PC-3 (cell line): ENCODE measurements around a stretch of chr2.

GRCh38 chr2:11020-11597 lies 35.2 kb downstream of the FAM110C start:
- RAMPAGE, long total RNA, result no peak

GRCh38 chr2:162642-163314 lies 101.1 kb downstream of the SH3YL1 start:
- RAMPAGE, long total RNA, result no peak

DNA sequence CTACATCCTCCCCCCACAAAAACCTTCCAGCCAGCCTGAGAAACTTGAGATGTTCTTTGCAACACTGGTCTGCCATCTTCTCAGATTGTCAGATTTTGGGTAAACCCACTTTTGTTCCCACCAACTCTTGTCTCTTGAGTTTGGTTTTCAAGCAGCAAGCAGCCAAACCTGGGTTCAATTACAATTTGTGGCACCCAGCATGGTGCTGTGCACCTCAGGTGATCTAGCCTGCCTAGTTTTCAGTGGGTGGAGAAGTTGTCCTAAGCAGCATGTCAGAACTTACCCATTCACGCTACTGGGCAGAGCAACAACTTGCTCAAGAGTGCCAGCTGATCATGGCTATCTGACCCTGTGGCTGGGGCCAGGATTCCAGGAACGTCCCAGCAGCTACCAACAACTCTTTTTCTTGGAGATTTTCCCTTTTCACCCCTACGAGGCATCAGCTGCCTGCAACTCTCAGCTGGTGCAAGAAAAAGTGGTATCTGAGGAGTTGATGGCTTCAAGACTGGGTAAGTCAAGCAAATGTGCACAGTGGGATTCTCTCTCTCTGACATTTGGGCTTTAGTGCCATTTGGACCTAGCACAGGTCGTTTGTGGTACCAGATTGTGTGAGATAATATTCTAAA lies 83.6 kb downstream of the SH3YL1 start:
- RAMPAGE, long total RNA, result no peak

DNA sequence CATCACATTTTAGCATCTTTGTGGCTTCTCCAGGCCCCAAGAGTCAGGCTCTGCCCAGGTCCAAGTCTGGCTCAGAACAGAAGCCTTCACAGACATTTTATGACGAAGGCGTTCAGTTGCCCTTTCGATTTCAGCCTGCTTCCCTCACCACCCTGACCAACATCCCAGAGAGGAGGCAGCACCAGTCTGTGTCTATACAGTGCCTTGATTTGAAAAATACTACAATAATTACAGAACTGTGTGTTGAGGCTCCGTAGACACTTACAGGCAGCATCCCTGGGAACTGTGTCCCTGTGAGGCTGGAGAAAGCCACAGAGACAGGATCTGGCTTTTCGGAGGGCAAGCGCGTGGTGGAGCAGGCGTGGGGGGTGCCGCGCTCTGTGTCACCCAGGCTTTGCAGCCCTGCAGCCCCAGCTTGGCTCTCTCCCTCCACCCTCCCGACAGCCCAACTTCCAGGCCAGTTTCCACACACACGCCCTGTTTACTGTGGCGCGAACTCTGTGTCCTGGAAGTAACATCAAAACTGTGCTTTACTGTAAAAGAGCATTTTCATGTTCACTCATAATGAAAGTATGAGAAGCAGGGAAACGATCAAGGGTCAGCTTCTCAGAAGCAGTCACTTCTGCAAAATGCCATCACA lies 153.6 kb upstream of the ALKAL2 start:
- RAMPAGE, long total RNA, result no peak

- RAMPAGE, long total RNA, result no peak
Measured at GRCh38 chr2:503582-504015, 173.6 kb downstream of the TMEM18 start.

- RAMPAGE, long total RNA, result no peak
Measured at GRCh38 chr2:545609-546153, 131.5 kb downstream of the TMEM18 start.

DNA sequence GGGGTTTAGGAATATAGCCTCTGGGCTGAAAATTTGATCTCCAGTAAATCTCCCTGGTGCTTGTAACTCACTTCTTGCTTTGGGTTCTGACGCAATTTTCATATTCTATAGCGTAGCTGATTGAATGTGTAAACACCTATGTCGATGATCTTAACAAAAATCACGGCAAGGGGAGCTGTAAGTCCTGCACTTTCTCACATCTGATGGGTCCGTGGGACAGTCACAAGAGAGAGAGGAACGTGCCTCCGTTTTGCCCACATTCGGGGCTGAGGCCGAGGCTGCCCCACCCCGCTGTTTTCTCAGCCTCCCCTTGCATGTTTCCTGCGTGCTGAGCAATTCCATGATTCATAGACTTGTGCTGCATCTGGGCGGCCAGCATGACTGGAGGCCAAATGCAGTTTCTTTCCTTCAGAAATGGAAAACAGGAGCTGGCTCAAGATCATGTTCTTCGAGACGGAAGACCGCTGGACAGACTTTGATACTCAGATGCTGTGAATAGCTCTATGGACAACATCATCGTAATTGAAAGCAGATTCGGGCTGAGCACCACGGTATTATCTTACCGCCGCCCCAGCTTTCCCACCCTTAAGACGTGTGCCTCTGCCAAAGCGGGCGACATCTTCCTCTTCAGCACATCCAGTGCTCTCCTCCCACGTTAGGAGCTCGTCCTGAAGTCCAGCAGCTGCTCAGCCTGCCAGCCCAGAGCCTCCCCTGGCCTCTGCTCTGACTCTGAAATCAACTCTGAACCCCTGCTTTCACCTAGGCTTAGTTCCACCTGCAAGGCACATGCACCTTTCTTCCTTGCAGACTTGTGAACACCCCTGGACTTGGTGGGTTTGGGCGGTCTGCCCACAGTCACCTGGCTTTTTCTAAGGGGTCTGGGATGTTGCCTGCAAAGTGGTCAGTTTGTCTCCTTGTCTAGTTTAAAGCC lies 109.0 kb downstream of the TMEM18 start:
- RAMPAGE, long total RNA, result no peak

GRCh38 chr2:634524-634974 lies 42.7 kb downstream of the TMEM18 start:
- RAMPAGE, long total RNA, result no peak

GRCh38 chr2:669411-669922 lies 7.7 kb downstream of the TMEM18 start:
- RAMPAGE, long total RNA, result no peak

DNA sequence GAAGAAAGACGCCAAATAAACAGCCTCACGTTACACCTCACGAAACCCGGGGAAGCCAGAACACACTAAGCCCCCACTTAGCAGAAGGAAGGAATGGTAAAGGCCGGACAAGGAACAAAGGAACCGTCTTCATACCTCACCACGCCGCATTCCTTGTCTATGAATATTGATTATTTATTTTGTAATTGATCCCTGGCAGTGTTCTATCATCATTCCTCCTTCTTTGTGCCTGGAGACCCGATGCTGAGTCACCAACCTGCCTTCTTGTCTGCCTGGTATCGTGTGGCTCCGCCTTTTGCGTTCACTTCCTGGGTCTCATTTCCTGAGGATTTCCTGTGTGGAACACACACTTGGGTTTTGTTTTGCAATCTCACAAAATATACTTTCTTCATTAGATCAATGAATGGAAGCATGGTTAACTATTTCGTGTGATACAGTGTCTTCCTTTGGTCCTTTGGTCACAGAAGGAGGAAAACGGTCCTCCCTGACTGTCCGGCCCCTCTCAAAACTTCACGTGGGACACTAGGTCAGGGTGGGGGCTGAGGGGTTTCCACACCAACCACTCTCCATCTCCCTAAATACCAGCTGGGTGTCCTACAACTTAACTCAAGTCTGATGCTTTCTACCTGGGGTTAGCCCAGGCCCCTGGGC lies 95.4 kb upstream of the SNTG2 start:
- RAMPAGE, long total RNA, result no peak

- RAMPAGE, long total RNA, result no peak
Measured at GRCh38 chr2:866255-866674, 84.4 kb upstream of the SNTG2 start.

GRCh38 chr2:1153688-1154303 lies 203.1 kb downstream of the SNTG2 start:
- RAMPAGE, long total RNA, result no peak

- RAMPAGE, long total RNA, result no peak
Measured at GRCh38 chr2:1415115-1415895, 2.0 kb downstream of the TPO start.

- RAMPAGE, long total RNA, result no peak
Measured at GRCh38 chr2:1560932-1561318, 147.7 kb downstream of the TPO start.

DNA sequence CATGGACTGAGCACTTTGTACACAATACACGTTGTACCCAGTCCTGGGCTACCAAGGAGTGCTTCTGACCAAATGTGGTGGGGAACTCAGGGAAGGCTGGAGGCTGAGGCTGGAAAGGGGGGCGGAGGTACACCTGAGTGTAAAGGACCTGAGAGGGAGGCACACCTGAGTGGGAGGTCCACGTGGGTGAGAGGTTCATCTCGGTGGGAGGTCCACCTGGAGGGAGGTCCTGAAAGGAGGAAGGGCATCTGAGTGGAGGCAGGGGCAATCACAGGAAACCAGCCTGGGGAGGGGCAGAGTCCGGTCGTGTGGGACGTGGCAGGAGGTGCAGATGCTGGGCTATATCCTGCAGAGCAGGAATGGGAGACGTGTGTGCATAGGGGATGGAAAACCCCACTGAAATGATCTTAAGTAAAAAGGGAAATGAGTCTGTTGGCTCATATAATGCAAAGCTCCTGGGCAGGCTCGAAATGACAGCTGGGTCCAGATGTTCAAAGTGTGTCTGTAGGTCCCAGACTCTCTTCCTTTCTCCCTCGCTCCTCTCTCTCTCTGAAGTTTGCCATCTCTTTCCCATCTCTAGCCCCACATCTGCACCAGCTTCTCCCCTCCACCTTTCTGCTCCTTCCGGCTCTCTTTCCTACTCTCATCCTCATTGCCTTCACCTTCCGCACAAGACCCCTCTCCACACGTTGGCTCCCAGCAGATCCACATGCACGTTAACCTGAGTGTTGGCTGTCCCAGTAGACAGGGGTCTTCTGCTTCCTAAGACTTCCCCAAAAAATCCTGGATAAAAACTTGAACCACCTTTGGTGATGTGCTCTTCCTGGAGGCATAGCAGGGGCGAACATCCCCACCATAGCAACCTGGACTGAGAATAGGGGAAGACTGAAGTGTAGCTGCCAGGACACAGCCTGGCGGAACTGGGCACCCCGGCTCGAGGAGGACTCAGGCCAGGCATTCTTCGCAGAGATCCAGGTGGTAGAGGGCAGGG lies 137.6 kb downstream of the PXDN start:
- RAMPAGE, long total RNA, result no peak

DNA sequence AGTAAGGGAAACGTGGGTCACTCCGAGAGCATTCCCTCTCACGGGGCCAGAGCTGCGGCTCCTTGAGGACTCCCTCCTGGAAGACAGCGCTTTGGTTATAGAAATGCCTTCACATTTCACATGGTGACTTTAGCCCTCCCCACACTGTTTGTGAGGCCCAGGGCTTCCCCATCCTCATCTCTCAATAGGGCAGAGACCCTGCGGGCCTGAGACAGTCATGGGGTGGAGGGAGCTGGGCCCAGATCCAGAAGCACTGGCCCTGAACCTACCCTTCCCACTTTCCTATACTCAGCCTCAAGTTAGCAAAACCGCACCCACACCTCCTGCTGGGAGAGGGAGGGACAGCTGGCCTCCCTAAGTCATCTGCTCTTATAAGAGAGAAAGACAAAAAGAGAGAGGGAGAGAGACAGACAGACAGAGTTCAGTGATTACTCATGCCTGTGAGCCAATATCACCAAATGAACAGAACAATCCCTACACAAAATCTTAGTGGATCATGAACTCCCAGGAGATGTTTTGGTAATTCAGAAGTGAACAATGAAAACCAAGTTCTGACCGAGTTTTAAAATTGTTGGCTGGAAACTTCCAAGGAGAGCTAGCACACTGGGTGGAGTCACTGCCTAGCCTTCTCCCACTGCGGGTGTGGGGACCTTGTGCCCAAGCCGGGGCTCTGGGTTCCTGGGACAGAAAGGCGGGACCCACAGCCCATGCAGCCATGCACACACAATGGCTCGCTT lies 130.6 kb downstream of the PXDN start:
- RAMPAGE, long total RNA, result no peak

- RAMPAGE, long total RNA, result no peak
Measured at GRCh38 chr2:1633029-1633898, 111.1 kb downstream of the PXDN start.

DNA sequence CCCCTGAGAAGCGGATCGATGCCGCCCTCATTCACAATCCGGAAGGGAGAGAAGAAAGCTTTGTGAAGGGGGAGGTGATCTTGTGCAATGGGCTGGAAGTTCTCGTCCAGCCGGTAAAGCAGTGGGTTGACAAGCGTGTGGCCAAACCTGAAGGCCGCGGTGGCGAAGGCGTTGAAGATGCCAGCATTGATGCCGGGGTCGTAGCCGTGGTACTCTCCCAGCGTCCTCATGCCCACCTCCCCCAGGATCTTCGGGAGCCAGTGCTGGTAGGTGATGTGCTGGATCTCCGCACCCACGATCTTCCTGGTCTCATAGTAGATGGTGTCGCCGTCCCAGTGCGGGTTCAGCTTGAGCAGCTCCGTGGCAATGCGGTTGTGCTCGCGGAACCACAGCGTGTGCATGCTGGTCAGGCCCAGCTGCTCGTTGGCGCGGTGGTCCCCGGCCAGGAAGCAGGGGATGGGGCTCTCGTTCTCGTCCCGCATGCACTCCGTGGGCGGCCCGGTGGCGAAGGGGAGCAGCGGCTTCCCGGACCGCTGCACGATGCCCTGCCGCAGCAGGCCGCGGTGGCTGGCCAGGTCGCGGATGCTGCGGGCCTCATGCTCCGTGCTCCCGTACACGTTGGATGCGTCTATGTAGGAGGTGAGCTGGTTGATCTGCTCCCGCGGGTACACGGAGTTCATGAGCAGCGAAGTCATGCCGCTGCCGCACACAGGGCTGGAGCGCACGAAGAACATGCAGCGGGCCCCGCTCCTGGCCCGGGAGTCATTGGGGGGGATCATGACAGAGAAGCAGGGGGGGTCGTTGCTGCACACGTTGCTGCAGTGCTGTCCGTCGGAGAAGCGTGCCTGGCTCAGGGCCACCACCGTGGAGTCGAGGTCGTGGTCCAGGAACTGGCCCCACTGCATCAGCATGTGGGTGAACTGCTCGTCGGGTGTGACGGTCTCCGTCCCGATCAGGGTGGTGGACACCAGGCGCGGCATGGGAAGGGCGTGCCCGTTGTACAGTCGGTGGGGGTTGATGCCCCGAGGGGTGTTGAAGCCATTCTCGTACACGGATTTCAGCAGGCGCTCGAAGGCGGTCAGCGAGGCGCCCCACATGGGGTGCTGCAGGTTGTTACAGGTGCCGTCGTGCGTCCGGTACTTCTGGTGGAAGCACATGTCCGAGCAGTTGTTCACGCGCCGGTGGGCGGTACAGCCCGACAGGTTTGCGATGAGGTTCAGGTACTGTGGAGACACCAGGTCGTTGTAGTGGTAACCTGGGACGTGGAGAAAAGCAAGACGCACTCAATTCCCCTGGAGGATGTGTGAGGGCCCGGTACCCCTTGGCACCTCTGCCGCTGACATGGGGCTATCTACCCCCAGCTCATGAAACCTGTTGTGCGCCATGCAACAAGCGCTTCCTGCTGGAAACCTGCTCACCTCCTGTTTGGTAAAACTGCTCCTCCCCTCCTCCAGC lies 95.4 kb downstream of the PXDN start:
- RAMPAGE, long total RNA, result no peak

- RAMPAGE, long total RNA, result no peak
Measured at GRCh38 chr2:1657061-1657797, 87.1 kb downstream of the PXDN start.

DNA sequence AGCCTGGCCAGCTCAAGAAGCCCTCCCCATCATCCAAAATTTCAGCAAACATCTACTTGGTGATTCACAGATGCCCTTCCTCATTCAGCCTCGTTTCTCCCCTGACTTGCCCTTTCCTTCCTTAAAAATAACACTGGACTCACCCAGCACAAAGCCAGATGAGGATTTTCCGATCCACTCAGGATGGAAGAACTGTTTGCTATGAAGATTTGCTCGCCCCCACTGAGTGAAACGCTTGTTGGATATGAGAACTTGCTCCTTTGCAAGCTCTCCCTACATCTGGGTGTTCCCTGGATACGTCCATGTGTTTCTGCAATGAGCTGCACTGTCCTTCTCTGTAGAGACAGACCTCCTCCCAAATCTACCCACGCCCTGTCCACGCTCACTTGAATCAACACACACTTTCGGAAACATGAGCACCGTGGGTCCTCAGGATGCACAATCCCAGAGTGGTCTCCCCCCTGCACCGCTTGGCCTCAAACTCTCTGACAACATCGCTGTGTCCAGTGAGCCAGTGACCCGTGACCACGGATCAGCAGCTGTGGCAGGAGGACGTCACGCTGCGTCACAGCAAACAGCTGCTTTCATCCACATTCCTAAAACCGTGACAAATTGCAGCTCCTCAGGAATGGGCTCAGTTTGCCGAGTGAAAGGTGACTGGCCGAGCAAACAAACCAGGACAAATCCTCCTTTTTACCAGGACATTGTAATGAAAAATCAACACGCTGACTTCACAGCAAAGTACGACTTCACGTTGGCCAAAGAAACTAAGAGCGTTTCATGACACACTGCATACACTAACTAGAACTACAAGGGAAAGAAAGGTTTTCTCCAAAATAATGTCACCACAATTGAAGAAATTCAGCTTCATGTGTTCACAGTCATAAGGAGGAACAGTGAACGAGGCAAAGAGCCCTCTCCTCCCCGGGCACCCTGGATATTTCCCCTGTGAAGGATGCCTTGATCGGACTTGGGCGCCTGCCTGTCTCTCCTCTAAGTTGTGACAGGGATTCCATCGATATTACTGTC lies 57.7 kb downstream of the PXDN start:
- RAMPAGE, long total RNA, result no peak